Bronchus fibroblast of lung (primary cell): Measurements from ENCODE around the gene ERP27.

- RAMPAGE, long total RNA = no peak
These were observed at the start of gene ERP27 for GRCh38 chr12:14938460-14938786. TSS of gene ERP27 (minus strand) at chr12:14938537.

DNA sequence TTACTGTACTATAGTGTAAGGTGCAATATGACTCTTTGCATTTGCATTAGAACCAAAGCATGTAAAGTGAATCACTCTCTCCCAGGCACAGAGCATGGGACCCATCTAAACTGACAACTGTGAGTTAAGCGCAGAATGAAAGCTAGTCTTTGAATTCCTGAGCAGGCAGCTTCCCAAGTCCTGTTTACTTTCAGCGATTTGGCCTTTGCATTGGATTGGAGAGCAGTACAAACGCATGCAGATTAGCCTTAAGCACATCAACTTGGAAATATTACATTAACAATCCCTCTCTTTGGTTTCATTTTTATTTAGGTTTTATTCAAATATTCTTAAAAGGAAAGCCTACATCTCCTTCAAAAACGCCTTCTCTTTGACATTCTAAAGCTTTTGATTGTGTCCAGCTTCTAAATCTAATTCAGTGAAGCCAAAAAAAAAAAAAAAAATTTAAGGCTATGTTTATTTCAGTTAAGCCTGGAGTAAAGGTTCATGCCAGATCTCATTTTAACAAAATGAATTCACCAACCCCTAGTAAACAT is 74.5 kb downstream of the RERG start:
- RAMPAGE, long total RNA = no peak

- RAMPAGE, long total RNA = no peak
These were observed 1.0 kb downstream of the RERG start for GRCh38 chr12:15220015-15220778.

- RAMPAGE, long total RNA = no peak
These were observed 212.0 kb downstream of the PTPRO start for GRCh38 chr12:15534221-15534799.

DNA sequence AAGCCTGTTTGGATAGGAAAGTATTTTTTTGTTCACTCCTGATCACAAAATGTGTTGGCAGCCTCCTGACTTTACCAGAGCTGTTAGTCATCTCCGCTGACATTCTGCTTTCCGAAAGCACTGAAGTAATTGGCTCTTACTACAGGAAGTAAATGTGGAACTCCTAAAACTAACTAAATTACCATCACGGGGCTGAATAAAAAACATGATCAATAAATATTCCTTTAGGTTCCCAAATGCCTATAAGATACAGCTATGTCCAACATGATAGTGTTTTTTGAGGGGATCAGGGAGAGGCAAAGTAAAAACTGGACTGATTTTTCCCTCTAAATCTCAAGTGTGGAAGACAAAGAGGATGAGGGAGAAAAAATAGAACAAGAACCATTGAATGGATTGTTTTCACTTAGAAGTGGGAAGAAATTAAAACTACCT is 225.4 kb downstream of the EPS8 start:
- RAMPAGE, long total RNA = no peak

GRCh38 chr12:15746288-15747335 is 42.6 kb downstream of the EPS8 start:
- RAMPAGE, long total RNA = no peak

- RAMPAGE, long total RNA = no peak
These were observed 8.6 kb downstream of the EPS8 start for GRCh38 chr12:15780603-15780921.

DNA sequence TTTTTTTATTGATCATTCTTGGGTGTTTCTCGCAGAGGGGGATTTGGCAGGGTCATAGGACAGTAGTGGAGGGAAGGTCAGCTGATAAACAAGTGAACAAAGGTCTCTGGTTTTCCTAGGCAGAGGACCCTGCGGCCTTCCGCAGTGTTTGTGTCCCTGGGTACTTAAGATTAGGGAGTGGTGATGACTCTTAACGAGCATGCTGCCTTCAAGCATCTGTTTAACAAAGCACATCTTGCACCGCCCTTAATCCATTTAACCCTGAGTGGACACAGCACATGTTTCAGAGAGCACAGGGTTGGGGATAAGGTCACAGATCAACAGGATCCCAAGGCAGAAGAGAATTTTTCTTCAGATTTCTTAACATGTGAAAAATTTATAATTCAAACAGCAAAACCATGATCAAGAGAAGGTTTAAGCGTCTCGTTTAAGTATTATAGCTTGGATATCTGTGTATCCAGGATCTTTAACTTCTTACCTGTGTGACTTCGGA is 944 bp downstream of the DERA start:
- RAMPAGE, long total RNA = no peak

DNA sequence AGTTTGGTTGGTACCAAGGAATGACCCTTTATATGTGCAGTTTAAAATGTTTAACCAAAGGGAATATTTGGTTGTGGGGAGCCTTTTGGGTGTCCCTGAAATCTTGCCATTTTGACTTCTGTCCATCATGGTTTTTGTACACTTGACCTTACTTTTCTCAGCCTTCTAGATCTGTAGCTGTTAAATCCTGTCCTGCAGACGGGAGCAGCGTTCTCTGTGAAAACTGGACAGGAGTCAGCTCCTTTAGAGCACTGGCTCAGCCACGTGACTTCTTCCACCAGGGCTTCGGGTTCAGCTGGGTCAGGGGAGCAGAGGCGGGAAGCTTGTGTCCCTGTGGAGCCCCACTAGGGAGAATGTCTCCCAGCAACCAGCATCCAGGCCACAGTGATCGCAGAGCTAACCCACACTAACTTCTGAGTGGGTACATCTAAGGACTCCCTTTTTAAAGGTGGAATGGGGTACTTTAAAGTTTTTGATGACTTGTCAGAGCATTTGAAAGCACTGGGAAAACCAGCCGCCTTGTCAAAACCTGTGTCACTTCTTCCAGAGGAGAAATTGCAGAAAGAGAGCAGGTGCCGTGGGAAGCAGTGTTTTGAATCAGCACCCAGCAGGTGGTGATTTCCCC is 17.7 kb downstream of the DERA start:
- RAMPAGE, long total RNA = no peak

- RAMPAGE, long total RNA = no peak
These were observed 14.9 kb upstream of the MGST1 start for GRCh38 chr12:16332490-16332971.

- RAMPAGE, long total RNA = no peak
These were observed 5.3 kb upstream of the LMO3 start for GRCh38 chr12:16611268-16611720.

GRCh38 chr12:19143703-19144705 is 14.5 kb downstream of the PLEKHA5 start:
- RAMPAGE, long total RNA = no peak

- RAMPAGE, long total RNA = no peak
These were observed 87.7 kb downstream of the PLEKHA5 start for GRCh38 chr12:19217186-19217697.

- RAMPAGE, long total RNA = no peak
These were observed 91.2 kb upstream of the AEBP2 start for GRCh38 chr12:19348059-19348580.

DNA sequence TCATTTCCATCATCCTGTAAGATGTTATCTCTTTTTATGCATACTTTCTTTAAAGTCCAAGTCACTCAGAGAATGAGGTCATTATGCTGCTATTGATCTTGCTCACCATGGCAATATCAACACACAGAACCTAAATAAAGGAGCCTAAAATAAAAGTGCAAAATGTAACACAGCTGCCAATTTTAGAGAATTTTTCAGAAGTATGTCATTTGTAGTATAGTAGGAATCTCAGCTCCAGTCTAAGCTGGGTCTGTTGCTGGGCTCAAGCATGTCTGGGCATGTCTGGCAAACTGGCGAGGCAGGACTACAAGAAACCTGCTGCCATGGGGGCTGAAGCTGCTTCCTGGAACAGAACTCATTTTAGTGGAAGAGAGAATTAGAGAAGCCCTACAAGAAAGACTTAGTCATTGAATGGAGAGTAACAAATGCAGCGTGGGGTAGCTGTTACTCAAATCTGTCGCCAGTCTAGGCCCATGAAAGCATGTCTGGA is 7.5 kb upstream of the AEBP2 start:
- RAMPAGE, long total RNA = no peak

DNA sequence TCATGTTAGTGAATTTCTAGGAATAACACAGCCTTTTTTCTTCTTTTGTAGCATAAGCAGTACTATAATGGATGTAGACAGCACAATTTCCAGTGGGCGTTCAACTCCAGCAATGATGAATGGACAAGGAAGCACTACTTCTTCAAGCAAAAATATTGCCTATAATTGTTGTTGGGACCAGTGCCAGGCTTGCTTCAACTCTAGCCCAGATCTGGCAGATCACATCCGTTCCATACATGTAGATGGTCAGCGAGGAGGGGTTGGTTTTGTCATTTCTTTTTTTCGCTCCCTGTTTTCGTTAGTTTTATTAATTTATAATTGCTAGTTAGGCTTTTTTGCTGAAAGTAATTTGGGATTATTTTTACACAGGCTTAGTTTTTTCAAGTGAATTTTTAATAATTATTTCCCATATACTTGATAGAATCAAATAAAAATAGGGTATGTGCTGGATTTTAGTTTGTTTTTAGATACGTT is 23.2 kb downstream of the AEBP2 start:
- RAMPAGE, long total RNA = no peak

GRCh38 chr12:19847022-19848285 is 408.2 kb downstream of the AEBP2 start:
- RAMPAGE, long total RNA = no peak

GRCh38 chr12:19894754-19895276 is 455.5 kb downstream of the AEBP2 start:
- RAMPAGE, long total RNA = no peak

GRCh38 chr12:20272163-20272655 is 96.1 kb upstream of the PDE3A start:
- RAMPAGE, long total RNA = no peak

- RAMPAGE, long total RNA = no peak
These were observed 94.5 kb upstream of the PDE3A start for GRCh38 chr12:20273720-20274394.